Prostate gland (tissue), 2 donors: ENCODE measurements around a stretch of chr5.

GRCh38 chr5:178090965-178091424 lies 22.3 kb upstream of the N4BP3 start:
- PRO-cap = no peak
- RAMPAGE, long total RNA, 2 experiments = no peak in any of the 2 experiments

- PRO-cap = no peak
- RAMPAGE, long total RNA, 2 experiments = no peak in any of the 2 experiments
Measured at GRCh38 chr5:178107969-178108848, 5.1 kb upstream of the N4BP3 start.

DNA sequence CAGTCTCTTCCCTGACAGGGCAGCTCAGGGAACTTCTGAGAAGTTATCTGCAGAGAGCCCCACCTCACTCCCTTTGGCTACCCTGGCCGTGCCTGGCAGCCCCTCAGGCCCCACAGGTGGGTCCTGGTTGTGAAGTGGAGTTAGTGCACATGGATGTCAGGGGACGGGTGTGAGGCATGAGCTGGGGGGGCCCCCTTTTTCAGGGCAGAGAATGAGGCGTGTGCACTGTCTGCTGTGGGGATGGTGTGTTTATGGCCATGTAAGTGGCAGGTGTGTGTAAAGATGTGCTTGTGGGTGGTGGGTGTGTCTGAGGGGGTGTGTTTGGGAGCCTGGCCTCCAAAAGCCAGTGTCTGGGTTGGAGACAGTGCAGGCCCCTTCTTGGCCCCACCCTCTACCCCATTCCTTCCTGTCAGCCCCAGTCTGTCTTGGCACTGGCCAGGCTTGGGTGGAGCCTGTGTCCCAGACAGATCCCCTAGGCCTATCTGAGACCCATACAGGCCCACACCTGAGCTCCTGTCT lies 7.3 kb upstream of the RMND5B start:
- PRO-cap = no peak
- RAMPAGE, long total RNA, 2 experiments = no peak in any of the 2 experiments

DNA sequence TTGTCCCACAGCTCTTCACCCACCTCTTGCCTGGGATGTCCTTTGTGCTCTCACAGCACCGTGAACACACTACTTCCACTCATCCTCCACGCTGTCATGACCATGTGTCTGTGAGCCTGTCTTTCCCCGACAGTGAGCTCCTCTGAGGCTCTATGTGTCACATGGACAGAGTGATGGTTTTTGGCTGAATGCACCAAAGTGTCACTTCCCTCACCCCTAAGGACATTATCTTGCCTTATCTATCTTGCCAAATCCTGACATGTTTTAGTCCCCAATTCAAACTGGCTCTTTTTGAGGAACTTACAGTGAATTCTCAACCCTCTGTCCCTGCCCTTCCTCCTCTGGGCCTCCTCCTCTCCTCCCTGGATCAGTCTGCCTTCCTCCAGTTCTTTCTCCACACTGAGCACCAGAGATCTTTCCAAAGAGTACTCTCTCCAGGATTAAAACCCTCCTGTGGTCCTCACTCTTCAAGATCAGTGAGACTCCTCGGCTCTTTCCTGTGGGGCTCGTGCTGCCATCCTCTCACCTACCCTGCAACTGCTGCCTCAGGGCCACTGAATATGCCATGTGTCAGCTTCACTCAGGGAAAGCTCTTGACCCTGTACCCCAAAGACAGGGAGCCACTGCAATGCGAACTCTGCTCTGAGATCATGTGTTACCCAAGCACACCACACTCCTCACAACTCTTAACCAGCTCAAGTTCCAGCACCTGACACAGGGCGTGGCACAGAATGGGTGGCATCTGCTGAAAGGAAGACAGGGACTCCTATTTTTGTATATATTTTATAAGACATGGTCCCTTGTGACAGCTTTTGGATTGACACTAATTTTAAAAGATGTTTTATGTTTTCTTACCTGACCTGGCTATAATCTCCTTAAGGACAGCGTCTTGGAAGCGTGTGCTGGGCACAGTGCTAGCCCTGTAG lies 11.0 kb downstream of the PHYKPL start:
- PRO-cap = no peak
- RAMPAGE, long total RNA, 2 experiments = no peak in any of the 2 experiments

- PRO-cap = no peak
- RAMPAGE, long total RNA, 2 experiments = no peak in any of the 2 experiments
Measured at GRCh38 chr5:178230670-178231820, 1.6 kb downstream of the PHYKPL start.

- PRO-cap = no peak
- RAMPAGE, long total RNA, 2 experiments = no peak in any of the 2 experiments
Measured at GRCh38 chr5:178232976-178233113, 243 bp upstream of the PHYKPL start.

GRCh38 chr5:178241131-178242122 lies 8.8 kb upstream of the PHYKPL start:
- PRO-cap = no peak
- RAMPAGE, long total RNA, 2 experiments = no peak in any of the 2 experiments

DNA sequence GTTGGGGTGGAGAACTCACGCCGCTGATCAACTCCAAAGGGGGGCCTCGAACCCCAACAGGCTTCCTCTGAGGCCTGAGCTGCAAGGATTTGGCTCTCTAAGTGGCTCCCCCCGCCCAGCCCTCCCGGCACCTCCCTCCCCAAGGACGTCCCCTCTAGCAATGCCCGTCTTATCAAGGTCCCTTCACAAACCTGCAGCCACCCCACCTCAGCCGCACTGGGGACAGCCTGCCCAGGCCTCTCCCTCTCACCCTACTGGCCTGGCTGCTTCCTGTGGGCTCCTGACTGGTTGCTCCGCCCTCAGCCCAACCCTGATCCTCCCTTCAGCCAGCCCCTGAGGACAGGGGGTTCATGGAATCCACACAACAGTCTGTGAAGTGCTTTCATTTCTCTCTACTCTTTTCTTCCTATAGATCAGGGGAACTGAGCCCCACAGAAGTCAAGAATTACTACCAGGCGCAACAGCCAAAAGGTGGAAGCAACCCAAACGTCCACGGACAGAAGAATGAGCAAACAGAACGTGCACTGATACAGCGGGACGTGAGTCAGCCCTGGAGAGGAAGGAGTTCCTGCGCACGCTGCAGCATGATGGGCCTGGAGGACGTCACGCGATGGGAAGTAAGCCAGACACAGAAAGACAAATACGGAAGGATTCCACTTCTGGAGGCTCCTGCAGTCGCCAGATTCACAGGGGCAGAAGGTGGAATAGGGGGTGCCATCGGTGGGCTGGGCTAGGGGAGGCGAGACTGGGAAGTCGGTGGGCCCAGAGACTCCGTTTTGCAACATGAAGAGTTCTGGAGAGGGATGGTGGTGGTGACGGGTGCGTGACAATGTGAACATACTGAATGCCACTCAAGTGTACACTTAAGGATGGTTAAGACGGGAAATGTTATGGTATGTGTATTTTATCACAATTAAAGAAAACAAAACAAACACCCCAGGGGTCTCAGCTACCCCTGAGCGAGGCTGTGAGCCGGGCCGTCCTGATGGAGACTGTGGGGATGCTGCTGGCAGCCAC lies 80.2 kb upstream of the PHYKPL start:
- PRO-cap = unidirectional peak, minus-strand start at position 253 of the sequence; unidirectional peak, minus-strand start at position 506 of the sequence
- RAMPAGE, long total RNA, 2 experiments = no peak in any of the 2 experiments

GRCh38 chr5:178428811-178429480 lies 161.2 kb downstream of the COL23A1 start:
- PRO-cap = unidirectional peak, minus-strand start at chr5:178428980
- RAMPAGE, long total RNA, 2 experiments = no peak in any of the 2 experiments

GRCh38 chr5:178589006-178589594 lies 1.1 kb downstream of the COL23A1 start:
- PRO-cap = no peak
- RAMPAGE, long total RNA, 2 experiments = no peak in any of the 2 experiments

- PRO-cap = no peak
- RAMPAGE, long total RNA, 2 experiments = no peak in any of the 2 experiments
Measured at GRCh38 chr5:179288292-179288429, 57.1 kb downstream of the ADAMTS2 start.

GRCh38 chr5:179530331-179531136 lies 19.8 kb upstream of the RUFY1 start:
- PRO-cap = bidirectional peak, plus-strand start at chr5:179530864, minus-strand start at chr5:179530785
- RAMPAGE, long total RNA, 2 experiments = start-site peak on the minus strand in 1 of 2 experiments, at chr5:179530728-179530810 at its widest, 17 reads per replicate

DNA sequence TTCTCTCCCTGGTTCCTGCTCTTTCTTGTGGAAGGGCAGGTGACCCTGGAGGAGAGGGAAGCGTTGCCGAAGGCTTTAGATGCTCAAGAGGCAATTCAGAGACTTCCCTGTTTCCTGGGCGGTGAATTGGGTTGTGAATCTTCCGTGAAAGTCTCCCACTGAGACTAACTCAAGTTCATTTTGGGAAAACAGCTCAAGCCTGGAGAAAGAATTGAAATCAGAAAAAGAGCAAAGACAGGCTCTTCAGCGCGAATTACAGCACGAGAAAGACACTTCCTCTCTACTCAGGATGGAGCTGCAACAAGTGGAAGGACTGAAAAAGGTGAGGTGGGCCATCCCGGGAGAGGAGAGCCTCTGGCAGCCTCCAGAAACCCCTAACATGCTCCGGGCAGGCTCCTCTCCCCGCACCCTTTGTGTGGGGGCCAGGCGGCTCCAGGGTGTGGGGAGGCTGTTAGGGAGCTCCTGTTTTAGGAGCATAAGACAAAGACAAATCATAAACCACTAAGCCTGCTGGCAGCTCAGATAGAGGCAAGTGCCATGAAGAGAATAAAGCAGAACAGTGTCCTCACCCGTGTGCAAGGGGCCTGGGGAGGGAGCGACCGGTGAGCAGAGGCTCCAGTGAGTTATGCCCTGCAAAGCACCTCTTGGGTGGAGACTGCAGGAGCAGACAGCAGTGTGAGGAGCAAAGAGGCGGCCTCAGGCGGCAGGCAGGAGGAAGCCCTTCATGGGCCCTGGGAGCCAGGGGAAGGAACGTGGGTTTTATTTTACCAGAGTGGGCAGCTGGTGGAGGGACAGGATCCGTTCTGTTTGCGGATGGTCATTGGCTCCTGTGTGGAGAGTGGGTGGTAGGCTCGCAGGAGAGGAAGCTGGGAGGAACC lies 24.7 kb downstream of the HNRNPH1 start:
- PRO-cap = no peak
- RAMPAGE, long total RNA, 2 experiments = no peak in any of the 2 experiments

DNA sequence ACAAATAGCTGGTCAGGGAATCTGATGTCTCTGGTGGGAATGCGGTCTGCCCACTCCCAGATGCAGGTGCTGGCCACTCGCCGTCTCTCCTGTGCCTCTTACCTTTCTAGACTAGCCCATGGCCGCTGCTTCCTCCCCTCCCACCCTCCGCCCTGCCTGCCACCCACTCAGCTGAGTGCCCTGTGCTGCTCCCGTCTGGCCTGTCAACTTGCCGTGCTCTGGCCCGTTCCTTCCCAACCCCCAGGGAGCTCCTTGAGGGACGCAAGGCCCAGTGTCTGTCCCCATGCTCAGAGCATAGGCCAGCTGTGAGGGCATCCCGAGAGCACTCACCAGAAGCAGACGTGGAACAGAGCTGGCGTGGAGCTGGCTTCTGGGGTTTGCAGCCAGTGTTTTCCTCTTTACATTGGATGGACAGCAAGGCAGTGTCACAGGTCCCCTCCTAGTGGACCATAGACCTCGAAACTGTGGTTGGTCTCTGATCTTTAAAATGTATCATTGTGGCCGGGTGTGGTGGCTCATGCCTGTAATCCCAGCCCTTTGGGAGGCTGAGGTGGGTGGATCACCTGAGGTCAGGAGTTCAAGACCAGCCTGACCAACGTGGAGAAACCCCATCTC lies 20.1 kb downstream of the HNRNPH1 start:
- PRO-cap = no peak
- RAMPAGE, long total RNA, 2 experiments = no peak in any of the 2 experiments

DNA sequence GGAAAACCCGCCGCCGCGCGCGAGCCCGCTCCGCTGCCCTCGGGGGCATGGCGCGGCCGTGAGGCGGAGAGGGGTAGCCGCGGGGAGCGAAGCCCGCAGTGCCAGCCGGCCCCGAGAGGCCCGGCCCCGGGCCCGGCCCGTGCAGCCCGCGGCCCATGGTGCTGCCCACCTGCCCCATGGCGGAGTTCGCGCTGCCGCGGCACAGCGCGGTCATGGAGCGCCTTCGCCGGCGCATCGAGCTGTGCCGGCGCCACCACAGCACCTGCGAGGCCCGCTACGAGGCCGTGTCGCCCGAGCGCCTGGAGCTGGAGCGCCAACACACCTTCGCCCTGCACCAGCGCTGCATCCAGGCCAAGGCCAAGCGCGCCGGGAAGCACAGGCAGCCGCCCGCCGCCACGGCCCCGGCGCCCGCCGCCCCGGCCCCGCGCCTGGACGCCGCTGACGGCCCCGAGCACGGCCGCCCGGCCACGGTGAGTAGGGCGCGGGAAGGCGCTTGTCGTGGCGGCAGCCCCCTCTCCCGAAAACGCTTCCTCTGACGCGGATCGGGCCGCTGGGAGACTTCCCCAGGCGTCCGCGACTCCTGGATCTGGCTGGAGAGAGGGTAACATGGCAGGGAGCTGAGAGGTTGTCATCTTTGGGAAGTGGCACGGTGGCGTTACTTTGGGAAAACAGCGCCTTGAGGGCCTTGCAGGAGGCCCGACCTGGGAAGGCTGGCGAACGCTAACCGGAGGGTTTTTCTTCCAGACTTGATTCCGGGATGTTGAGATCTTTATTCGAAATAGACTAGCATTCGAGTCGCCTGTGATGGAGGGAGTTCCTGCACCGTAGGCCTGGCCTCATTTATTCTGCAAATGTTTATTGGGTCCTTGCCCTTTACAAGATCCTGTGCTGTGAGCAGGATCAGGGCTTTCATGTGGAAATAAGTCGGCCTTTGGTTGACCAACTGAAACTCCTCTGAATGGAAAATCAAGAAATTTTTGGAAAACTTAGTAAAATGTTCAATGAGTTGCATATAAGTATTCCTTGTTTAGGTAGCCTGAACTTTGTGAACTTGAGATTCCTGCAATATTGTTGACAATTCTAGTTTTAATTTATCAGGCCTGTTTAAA lies 690 bp downstream of the MAML1 start:
- PRO-cap = unidirectional peak, minus-strand start at position 847 of the sequence
- RAMPAGE, long total RNA, 2 experiments = no peak in any of the 2 experiments

DNA sequence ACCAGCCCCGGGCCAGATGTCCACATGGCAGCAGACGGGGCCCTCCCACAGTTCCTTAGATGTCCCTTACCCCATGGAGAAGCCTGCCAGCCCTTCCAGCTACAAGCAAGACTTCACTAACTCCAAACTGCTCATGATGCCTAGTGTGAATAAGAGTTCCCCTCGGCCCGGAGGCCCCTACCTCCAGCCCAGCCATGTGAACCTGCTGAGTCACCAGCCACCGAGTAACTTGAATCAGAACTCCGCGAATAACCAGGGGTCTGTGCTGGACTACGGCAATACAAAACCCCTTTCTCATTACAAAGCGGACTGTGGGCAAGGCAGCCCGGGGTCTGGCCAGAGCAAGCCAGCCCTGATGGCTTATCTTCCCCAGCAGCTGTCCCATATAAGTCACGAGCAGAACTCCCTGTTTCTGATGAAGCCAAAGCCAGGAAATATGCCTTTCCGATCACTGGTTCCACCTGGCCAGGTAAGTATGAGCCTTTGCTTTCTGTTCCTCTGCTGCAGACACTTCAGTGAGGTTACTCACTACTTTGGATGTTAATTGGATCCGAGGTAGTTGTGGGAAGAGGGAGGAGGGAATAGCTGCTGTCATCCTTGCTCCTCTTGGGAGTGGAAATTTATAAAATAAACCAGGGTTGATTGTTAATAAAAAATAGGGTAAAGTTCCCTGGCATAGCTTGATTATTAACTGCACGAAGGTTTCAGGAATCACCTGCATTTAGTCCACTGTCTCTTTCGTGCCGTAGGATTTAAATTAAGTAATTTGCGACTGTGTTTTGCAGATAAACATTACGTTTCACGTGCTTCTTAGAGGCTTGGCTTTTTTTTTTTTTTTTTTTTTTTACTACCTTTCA lies 27.3 kb upstream of the LTC4S start:
- PRO-cap = no peak
- RAMPAGE, long total RNA, 2 experiments = no peak in any of the 2 experiments

DNA sequence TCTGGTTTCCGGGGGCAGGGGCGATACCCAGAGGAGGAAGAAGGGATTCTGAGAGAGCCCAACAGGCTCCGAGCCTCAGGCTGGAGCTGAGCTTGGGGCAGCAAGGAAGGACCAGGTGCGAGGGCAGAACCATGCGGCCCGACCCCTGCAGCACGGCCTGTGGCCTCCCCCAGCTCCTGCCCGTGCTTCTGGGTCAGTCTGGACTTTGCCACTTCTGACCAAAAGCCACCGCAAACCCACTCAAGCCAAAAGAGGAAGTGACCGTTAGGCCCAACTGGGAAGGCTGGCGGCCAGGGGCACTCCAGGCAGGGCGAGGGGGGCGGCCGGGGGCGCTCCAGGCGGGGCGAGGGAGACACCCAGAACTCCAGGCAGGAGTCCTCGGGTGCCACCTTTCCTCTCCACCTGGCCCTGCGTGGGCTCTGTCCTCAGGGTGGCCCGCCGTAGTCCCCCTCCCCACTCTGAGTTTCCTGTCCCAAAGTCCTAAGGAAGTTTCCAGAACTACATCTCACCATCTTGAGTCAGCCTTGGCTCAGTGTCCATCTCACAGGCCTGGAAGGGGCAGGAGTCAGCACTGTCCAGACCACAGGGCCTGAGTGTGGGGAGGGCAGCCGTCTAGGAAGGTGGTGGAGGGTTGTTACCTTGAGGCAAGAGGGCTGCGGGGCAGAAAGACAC lies 986 bp upstream of the LTC4S start:
- PRO-cap = no peak
- RAMPAGE, long total RNA, 2 experiments = no peak in any of the 2 experiments

GRCh38 chr5:179832499-179833330 lies 12.0 kb downstream of the SQSTM1 start:
- PRO-cap = no peak
- RAMPAGE, long total RNA, 2 experiments = start-site peak on the plus strand in 2 of 2 experiments, at chr5:179833043-179833212 at its widest, 60 to 165 reads per replicate

DNA sequence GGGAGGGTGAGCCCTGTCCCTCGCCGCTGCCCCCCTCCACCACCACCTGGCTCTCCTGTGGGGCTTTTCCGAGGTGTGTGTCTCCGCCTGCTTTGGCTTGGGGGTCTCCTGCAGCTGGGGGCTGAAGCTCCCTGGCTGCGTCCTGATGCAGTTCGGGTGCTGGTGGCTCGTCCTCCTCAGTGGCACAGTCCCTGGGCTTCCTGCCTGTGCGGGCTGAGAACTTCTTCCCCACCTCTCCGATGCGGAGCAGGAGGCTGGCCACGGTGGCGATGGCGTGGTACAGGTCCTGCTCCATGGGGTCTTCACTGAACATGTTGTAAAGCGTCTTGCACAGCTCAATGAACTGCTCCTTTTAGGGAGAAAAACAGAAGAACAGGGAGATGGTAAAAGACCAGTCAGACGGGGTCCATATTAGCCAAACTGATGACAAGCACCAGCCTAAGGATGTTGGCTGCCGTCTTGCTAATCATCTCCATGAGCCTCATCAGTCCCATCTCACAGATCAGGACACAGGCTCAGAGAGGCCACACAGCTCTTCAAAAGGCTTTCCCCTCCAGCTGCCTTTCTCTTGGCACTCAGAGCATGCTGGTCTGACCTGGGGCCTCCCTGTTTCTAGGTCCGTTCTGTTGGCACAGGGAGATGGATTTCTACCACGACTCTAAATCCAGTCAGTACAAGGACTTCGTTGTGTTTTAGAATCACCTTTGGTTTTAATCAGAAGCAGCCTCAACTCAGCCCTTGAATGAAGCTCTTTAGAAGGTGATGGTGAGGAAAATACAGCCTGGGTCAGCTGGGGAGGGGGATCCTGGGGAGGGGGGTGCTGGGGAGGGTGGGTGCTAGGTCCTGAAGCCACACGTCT lies 5.4 kb upstream of the MRNIP start:
- PRO-cap = no peak
- RAMPAGE, long total RNA, 2 experiments = no peak in any of the 2 experiments

- PRO-cap = no peak
- RAMPAGE, long total RNA, 2 experiments = no peak in any of the 2 experiments
Measured at GRCh38 chr5:179872712-179873397, 14.2 kb upstream of the MRNIP start.